Melanocyte of skin (primary cell): ENCODE measurements around a stretch of chr12.

- CAGE, long polyA plus RNA, 2 experiments, result no peak in any of the 2 experiments
Observed at GRCh38 chr12:103792864-103793644, 48.0 kb downstream of the NT5DC3 start.

GRCh38 chr12:103793750-103794257 lies 47.2 kb downstream of the NT5DC3 start:
- CAGE, long polyA plus RNA, 2 experiments, result no peak in any of the 2 experiments

DNA sequence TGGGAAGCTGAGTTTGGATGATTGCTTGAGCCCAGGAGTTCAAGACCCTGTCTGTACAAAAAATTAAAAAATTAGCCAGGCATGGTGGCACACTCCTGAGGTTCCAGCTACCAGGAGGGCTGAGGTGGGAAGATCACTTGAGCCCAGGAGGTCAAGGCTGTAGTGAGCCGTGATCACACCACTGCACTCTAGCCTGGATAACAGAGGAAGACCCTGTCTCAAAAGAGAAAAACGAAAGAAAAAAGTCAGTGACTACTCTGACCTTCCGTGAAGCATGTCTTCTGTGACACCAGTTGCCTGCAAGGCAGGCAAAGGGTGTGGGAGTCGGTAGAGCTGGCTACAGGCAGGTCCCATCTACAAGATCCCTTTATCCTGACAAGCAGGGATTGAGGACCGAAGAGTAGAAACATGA lies 28.8 kb upstream of the HSP90B1 start:
- CAGE, long polyA plus RNA, 2 experiments, result no peak in any of the 2 experiments

DNA sequence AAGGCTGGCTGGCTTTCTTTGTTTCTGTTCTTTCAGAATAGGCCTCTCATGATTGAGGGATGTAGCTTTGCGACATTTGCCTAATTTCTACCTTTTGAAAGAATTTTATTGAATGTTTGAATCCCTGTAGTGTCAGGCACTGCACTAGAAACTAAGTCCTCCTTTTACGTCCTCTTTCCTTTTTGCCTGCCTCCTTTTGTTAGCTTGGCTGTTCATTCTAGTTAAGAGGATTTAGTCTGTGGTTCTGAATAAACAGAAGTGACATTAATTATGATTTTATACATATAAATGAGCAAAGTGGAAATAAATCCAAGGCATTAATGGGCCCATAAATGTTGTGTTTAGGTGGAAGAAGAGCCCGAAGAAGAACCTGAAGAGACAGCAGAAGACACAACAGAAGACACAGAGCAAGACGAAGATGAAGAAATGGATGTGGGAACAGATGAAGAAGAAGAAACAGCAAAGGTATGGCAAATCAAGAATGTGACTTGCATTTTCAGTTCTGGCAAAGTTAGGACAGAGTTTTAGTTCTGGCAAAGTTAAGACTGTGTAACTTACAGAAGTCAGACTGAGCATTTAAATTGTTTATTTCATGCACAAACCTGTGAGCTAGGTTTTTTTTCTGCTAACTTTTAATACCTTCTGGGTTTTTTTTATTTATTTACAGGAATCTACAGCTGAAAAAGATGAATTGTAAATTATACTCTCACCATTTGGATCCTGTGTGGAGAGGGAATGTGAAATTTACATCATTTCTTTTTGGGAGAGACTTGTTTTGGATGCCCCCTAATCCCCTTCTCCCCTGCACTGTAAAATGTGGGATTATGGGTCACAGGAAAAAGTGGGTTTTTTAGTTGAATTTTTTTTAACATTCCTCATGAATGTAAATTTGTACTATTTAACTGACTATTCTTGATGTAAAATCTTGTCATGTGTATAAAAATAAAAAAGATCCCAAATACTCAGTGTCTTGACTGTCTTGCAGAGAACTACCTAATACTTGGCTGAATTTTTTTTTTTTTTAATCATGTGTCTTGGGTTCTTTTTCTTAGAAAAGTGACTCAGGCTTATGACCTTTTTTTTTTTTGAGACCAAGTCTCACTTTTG lies 9.7 kb downstream of the UQCC6 start:
- CAGE, long polyA plus RNA, 2 experiments, result no peak in any of the 2 experiments

DNA sequence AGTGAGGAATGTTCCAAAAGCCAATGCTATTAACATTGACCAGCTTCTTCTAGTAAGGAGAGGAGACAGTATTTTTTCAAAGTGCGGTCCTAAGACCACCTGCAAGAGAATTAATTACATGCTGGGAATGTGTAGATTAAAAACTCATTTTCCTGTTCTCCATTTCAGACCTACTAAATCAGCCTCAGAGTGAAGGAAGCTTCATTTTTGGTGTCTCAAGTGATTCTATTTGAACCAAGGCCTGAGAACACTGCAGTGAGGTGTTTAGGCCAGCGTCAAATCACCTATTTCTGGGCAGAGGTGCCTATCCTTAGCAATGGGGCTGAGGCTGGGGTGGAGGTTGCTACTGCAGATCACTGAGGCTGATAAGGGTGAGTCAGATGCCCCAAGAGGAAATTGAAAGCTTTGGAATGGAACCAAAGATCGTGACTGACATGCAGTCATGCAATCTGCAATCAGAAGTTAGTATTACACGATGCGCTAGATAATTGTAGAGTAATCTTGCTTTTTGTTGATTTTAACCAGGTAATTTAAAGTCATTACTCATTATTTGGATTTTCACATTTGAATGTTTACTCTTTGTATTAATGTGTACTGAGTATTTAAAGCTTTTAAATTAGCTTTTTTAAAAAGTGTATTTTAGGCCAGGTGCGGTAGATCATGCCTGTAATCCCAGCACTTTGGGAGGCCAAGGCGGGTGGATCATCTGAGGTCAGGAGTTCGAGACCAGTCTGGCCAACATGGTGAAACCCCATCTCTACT lies 4.4 kb downstream of the TXNRD1 start:
- CAGE, long polyA plus RNA, 2 experiments, result no peak in any of the 2 experiments

GRCh38 chr12:104458774-104459366 lies 2.1 kb downstream of the CHST11 start:
- CAGE, long polyA plus RNA, 2 experiments, result no peak in any of the 2 experiments

DNA sequence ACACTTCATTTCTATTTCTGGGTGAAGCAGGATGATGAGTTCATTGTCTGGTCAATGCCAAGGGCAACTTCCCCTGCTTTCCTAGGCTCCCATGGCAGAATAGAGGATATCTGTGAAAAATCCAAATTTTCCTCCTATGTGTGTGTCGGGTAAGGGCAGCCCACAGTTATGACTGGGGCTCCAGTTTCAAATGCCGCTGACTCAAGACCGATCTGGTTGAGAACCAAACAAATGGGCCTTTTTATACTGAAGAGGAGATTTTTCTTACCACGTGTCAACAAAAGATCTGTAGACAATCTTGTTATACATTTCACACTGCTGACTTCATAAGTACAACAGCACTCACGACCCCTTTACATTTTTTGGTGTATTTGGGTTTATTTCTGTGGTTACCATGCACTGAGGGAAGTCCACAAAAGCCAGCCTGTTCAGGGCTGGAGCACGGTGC lies 120.9 kb downstream of the CHST11 start:
- CAGE, long polyA plus RNA, 2 experiments, result no peak in any of the 2 experiments

DNA sequence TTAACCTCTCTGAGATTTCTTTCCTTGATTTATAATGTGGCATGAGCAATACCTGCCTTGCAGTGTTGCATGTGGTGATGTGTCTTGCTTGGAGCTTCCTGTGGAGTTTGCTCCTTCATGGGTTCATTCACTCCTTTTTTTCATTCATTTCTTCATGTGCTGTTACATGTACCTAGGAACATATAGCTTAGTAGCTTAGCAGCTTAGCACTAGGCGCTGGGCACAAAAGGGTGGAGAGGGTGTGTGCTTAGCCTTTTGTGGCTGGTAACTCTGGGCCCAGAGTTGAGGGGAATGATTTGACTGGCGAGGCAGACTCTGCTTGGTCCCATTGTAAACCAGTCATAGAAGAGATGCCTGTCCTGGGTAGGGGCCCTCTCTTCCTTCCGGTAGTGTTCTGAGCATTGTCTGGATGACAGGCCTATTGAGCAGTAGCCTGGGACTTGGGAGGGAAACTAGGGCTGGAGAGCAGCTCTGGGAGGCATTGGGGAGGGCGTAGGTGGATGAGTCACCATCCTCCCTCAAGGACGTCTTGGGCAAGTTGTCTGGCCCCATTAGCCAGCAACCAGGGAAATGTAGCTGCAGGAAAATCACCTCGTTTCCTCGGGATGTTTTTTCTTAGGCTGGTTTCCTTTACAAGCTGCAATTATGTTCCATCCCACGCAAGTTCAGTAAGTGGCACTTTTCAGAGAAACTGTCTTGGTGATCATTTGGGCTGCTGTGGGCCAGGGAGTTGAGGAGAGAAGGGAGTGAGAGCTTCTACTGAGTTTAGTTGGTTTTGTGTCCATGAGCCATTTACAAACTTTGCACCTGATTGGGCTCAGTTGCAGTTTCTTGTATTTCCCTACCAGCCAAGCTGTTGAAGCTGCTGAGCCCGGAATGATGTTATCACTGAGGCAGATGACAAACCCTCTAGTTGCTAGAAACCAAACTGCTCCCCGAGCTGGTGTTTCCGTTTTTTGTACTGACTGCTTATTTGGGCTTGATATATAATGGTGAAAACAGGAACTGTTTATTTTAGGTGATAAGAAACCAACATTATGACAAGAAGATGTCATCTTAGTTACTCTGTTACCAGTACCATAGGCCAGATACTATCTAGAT lies 147.4 kb downstream of the CHST11 start:
- CAGE, long polyA plus RNA, 2 experiments, result no peak in any of the 2 experiments

DNA sequence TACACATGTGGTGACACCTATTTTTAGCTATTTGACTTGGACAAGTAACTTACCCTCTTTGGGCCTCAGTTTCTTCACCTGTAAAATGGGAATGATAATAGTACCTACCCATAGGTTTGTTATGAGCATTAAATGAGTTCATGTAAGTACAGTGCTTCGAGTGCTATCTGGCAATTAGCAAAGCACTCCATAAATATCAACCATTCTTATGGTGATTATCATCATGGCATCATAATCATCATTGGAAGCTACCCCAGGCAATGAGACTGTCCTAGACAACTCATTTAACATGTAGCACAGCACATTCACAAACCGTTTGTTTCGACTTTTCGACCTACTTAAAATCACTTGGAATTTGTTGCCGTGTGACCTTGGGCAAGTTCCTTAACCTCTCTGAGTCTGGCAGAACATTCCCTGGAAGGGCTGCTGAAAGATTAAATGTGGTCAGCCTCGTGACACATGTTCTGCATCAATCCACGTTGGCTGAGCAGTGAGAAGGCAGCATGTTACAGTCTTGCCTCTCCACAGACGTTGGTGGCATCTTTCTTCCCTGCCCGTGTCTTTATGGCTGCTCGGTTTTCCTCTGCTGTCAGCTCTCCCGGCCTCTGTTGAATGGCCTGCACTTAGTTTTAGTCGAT lies 216.8 kb downstream of the CHST11 start:
- CAGE, long polyA plus RNA, 2 experiments, result no peak in any of the 2 experiments

- CAGE, long polyA plus RNA, 2 experiments, result no peak in any of the 2 experiments
Observed at GRCh38 chr12:104740708-104741081, 217.4 kb downstream of the SLC41A2 start.

GRCh38 chr12:104759191-104759847 lies 198.8 kb downstream of the SLC41A2 start:
- CAGE, long polyA plus RNA, 2 experiments, result no peak in any of the 2 experiments

DNA sequence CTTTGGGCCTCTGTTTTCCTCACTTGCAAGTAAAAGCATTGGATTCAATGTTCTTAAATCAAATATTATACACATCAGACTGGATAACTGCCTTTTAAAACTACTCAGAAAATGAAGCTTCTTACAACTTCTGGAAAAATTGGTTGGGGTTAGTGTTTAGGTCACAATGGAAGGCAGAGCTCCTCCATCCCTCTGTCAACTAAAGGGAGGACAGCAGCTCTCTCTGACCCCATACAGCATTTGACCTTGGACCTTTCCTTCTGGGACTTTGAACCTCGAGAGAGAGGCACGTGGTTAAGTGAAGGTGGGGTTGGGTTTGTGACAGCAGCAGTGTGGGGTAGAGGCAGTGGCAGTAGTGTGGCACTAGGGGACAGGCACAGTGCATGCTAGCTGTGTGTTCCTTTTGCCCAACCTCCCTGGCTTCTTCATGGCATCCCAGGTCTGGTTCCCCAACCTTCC lies 9.4 kb upstream of the C12orf75 start:
- CAGE, long polyA plus RNA, 2 experiments, result no peak in any of the 2 experiments

GRCh38 chr12:105352158-105352539 lies 21.7 kb downstream of the C12orf75 start:
- CAGE, long polyA plus RNA, 2 experiments, result no peak in any of the 2 experiments

- CAGE, long polyA plus RNA, 2 experiments, result no peak in any of the 2 experiments
Observed at GRCh38 chr12:106078533-106079155, 60.1 kb downstream of the NUAK1 start.

GRCh38 chr12:106090946-106091834 lies 47.6 kb downstream of the NUAK1 start:
- CAGE, long polyA plus RNA, 2 experiments, result no peak in any of the 2 experiments

DNA sequence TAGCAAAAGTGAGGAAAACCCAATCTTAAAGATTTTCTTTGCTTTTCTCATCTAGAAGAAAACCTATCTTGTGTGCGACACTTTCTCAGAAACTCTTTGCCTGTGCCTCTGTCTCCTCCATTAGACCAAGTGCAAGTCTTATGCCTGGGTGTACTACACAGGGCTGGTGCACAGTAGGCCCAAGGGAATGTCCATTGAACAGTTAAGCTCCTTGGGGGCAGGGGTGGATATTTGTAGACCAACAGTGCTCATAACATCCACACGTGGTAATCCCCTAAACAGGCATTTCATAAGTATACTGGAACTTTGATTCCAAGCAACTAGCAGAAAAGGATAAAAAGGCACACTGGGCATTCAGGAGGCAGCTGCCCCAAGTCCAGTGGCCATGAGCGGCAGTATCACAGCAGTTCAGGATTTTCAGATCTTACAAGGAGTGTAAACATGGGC lies 16.8 kb downstream of the NUAK1 start:
- CAGE, long polyA plus RNA, 2 experiments, result no peak in any of the 2 experiments

- CAGE, long polyA plus RNA, 2 experiments, result no peak in any of the 2 experiments
Observed at GRCh38 chr12:106134981-106135630, 3.6 kb downstream of the NUAK1 start.

- CAGE, long polyA plus RNA, 2 experiments, result no peak in any of the 2 experiments
Observed at GRCh38 chr12:106149156-106149355, 10.3 kb upstream of the NUAK1 start.

GRCh38 chr12:106198148-106198539 lies 49.7 kb downstream of the CKAP4 start:
- CAGE, long polyA plus RNA, 2 experiments, result no peak in any of the 2 experiments

DNA sequence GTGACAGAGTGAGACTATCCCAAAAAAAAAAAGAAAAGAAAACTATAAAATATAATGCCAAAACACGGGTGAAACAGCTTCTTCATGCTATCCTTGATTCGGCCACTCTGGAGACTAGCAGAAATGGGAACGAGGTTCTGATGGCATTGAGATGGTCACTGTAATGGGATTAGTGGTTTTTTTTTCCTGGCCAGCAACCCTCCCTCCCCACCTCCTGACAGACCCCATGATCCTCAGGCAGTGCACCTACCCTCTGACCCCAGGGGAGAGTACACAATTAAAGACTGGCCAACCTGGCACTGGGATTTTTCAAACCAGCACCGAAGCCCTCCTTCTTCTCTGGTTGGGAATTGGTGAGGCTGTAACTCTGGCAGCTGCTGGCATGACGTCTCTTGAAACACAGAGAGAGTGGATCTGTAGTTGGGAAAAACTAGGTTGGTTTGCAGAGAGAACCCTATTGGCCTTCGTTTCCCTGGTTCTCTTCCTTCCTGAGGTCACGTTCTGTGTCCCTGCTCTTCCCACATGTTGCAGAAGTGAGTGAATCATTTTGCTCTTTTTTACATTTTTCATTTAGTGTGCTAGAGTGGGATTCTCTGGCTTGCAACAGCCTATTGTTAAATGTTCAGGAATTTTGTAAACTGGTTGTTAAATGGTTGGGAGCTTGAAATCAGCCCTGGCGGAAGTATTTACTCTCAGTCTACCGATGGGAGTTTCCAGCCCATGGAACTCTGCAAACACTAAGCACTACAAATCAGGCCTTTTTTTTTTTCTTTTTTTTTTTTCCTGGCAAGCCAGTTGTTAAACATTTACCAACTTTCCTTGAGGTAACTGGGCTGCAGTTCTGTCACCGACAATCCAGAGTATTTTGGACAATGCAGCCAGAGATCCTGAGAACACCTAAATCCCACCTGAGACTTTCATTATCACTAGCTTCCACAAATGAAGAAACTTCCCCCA lies 26.7 kb upstream of the CKAP4 start:
- CAGE, long polyA plus RNA, 2 experiments, result no peak in any of the 2 experiments